Transverse colon (tissue), 4 donors: ENCODE measurements around a stretch of chr3.

DNA sequence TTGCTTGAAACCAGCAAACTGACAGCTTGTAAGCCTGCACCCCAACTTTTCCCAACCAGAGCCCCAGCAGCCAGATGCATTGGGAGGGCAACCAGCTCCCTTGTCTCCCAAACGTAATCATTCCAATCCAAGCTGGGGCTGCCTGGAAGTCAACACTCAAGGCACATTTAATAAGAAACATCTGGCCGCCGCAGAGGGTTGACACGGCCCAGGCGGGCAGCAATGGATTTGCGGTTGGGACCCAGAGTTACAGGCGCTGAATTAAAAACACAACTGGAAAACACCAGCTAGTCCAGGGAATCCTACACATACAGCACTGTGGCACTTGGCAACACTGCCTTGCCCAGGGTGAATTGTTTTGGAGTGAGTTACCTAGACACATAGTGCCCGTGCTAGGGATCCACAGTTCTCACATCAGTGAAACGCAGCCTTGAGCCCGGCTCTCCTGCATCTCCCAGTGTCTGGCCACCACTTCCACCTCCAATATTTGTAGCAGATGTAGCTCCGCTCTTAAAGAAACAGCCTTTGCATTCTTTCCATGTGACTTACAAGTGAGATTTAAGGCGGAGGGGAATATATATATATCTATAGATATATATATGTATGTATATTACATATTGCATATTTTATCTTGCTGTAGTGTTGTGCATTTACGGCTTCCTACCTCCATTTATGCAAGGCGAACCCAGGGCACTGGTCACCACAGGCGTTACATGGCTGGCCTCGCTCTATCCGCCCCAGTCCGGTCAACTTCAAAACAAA lies 218.7 kb upstream of the PRICKLE2 start:
- PRO-cap = no peak
- RAMPAGE, long total RNA, 4 experiments = no peak in any of the 4 experiments

DNA sequence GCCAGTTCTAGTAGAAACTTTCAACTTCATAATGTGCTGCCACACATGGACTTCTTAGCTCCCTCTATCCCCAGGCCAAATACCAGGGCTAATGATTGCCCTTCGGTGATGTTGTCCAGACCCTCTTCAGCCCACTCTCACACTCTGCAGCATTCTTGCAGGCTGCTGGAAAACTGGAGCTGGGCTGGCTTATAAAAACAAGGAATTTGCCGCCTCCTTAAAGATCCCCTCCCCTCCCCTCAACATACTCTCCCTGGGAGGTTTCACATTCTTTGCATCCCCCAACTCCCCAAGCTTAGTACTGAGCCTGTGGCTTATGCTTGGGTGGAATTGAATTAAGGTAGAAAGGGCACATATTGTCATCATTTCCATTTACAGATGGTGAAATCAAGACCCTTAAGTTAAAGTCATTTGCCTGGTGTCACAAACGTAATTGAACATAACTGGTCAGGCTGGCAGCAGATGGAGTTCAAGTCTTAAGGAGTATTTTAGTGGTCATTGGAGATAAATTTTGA lies 222.3 kb upstream of the ADAMTS9 start:
- PRO-cap = no peak
- RAMPAGE, long total RNA, 4 experiments = no peak in any of the 4 experiments

DNA sequence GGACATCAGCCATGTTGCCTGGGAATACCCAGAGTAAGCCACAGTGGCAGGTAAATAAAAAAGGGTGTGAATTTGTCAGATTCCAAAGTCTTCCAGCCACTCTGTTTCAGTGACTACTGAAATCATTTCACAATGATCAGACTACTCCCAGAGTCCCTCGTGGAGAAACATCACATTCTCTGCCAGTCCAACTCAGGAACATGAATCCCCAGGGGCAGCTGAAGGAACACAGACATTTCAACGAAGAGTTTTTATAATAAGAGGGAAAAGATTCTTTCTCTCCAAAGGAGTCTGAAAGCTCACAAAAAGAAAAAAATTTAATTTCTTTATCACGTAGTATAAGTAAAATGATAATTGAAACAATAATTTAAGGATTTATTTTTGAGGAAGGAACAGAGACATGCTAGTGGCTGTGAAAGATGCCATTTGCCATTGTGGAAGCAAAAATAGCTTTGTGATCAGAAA lies 493.9 kb upstream of the ADAMTS9 start:
- PRO-cap = no peak
- RAMPAGE, long total RNA, 4 experiments = no peak in any of the 4 experiments

DNA sequence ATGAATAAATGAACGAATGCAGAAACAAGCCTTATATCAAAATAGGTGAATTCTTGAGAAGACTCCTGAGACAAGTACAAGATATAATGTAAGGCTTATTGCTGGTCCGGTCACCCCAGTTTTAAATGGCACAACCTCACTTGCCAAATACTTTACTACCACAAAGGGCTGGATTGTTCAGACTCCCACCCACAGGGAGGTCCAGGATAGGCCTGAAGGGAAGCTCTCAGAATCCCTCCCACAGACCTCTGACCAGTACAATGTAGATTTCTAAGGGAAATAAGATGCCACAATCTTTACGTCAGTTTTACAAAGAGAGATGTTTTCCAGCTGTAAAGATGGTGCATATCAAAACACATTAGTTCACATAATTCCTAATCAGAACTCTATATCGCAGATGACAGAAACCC lies 577.7 kb upstream of the ADAMTS9 start:
- PRO-cap = no peak
- RAMPAGE, long total RNA, 4 experiments = no peak in any of the 4 experiments

GRCh38 chr3:65595159-65596047 lies 443.3 kb downstream of the MAGI1 start:
- PRO-cap = no peak
- RAMPAGE, long total RNA, 4 experiments = no peak in any of the 4 experiments

DNA sequence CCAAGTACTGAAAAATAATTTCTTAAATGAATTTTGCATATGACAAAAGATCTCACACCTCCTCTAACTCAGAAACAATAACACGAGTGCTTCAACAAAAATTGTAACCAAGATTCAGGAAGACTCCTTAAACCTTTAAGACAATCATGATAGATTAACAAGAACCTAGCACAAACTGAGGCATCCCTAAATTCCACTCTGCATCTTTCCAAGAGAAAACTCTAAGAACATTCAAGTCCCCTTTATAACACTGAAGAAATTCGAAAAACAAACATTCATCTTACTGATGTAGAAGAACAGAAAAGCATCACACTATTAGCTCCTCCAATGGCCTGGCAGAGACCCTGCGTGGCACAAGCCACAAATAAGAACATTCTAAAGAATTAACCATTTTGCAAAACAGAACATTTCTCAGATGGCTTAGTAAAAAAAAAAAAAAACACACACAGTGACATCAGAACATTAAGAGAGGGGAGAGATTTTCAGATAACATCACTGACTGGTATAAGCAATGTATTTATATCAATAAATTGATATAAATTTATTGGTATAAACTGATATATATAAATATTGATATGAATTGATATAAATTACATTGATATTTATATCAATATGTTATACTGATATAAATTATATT lies 234.8 kb downstream of the MAGI1 start:
- PRO-cap = no peak
- RAMPAGE, long total RNA, 4 experiments = start-site peak on the minus strand in 1 of 4 experiments, centred at position 196 of the sequence, 5 reads per replicate

DNA sequence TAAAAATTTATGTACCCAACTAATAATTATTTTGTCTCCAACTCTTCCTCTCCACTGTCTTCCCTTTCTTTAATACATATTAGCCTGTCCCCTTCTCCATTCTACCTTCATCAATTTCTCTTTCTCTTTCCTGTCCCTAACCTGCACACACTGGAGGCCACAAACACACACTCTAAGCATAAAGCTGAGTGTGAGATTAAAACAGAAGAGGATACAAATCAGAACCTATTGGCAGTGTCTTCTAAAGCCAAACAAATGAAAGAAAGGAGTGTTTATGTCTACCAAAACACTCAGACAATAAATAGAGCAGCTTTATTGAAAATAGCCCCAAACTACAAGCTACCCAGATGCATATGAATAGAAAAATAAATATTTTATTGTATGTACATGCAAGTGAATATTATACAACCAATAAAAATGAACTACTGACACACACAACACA lies 166.4 kb downstream of the MAGI1 start:
- PRO-cap = no peak
- RAMPAGE, long total RNA, 4 experiments = no peak in any of the 4 experiments

DNA sequence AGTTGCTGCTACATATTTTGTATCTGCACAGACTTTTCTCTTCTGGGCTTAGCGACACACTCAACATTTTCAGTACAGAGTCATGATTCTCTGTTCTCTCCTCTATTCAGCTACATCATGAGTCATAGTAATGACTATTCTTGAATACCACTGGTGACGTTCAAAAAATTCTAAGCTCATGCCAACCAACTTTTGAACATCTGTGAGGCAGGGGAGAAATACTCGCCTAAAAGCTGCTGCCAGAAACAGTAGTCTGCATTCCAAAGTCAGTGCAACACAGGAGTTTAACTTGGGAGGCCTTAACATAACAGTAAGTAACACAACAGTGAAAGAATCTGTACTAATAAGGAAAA lies 149.4 kb downstream of the MAGI1 start:
- PRO-cap = no peak
- RAMPAGE, long total RNA, 4 experiments = no peak in any of the 4 experiments

- PRO-cap = no peak
- RAMPAGE, long total RNA, 4 experiments = no peak in any of the 4 experiments
Observed at GRCh38 chr3:66055360-66055794, 16.7 kb upstream of the MAGI1 start.

- PRO-cap = no peak
- RAMPAGE, long total RNA, 4 experiments = no peak in any of the 4 experiments
Observed at GRCh38 chr3:66432787-66432986, 68.1 kb downstream of the LRIG1 start.

DNA sequence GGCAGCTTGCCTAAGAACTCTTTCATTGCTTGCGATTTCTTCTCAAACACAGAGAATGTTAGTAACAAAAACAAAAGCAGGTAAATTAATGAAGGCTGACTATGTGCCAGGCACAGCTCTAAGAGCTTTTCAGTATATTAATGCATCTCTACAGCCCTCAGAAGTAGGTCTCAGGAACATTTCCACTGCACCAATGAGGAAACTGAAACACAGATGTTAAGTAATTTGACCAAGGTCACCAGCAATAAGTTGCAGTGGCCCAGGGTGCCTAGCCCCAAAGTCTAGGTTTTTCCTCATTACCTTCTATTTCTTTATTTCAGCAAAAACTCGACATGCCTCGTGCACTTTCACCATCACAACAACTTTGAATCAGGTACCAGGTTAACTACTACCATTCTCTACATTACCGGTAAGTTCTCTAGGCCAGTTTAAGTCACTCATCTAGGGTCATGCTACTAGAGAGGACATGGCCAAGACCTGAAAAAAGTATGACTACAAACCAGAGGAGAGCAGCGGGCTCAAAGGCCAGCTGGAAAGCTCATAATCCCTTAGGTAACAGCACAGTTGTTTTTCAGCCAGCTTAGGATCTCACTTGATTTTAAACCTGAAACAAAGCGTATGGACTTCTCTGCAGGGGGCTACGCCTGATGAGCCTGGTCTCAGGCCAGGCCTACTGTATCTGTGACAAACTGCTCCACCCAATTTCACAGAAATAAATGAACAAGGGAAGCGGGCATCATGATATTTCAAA lies 47.4 kb downstream of the LRIG1 start:
- PRO-cap = no peak
- RAMPAGE, long total RNA, 4 experiments = no peak in any of the 4 experiments

- PRO-cap = no peak
- RAMPAGE, long total RNA, 4 experiments = no peak in any of the 4 experiments
Observed at GRCh38 chr3:66453967-66454532, 46.8 kb downstream of the LRIG1 start.

DNA sequence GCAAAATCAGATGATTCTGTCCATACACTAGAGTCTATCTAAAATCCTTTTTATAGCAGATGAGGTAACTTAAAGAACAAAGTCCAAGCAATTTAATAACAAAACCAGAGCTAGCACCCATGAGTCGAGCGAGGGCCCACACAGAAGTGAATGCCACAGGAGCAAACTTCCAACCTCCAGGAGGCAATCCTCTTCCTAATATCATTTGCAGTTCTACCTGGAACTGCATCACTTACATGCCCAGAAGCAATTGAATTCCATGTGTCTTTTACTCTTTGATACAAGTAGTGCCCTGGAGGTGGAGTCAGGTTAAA lies 35.4 kb upstream of the KBTBD8 start:
- PRO-cap = unidirectional peak, plus-strand start at position 122 of the sequence
- RAMPAGE, long total RNA, 4 experiments = no peak in any of the 4 experiments

- PRO-cap = no peak
- RAMPAGE, long total RNA, 4 experiments = no peak in any of the 4 experiments
Observed at GRCh38 chr3:66990066-66990752, 7.9 kb upstream of the KBTBD8 start.

DNA sequence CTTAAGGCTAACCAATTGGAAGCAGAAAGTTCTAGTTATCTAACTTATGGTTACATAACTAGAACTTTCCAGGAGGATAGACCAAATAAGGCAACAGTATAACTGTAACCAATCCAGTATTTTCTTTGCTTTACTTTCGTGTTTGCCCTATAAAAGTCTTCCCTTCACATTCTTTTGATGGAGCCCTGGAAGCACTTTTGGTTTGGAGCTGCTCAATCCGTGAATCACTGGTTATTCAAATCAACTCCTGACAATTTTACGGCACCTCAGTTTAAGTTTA lies 164.6 kb downstream of the SUCLG2 start:
- PRO-cap = no peak
- RAMPAGE, long total RNA, 4 experiments = no peak in any of the 4 experiments

DNA sequence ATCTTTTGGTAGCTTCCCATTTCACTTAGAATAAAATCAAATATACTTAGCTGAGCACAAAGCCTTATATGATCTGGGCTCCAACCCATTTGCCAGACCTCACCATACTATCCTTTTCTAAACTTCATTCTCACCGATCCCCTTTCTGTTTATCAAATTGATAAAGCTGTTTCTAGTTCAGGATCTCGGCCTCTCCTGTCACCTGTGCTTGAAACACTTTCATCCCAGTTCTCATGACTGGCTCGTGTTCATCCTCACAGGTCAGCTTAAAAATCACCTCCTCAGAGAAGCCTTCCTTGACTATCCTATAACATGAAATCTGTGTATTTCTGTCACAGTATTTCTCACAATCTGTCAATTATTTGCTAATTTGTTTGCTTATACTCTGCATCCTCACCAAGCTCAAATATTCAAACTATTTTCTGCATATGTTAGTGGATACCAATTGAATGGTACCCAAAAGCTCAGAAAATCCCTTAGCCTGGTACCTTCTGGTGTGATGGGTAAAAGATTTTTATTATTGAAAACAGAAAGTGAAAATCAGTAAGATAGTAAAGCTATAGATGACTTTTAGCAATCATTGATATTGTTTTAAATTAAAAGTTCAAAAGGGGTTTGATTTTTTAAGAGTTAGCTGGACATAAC lies 60.0 kb downstream of the SUCLG2 start:
- PRO-cap = no peak
- RAMPAGE, long total RNA, 4 experiments = start-site peak on the minus strand in 1 of 4 experiments, centred at position 251 of the sequence, 9 reads per replicate

DNA sequence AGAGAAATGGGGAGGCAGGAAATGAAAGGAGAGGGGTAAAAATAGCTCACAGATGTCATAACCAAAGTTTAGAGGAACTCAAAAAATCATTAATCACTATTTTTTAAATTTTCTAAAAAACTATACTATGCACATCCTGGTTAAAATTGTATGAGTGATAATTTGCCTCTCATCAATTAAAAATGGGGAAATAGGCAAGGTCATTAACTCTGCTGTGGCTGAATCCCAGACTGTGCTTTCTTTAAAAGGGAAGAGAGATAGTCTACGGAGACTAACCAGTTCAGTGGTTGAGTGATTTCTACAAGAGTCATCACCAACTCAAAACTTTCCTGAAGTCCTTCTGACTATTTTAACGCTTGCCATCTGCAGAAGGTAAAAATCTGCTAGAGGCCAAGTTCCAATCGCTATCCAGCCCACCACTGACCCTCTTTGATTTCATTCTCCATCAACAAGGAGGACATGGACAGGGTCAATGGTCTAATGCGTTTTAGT lies 948 bp downstream of the SUCLG2 start:
- PRO-cap = no peak
- RAMPAGE, long total RNA, 4 experiments = no peak in any of the 4 experiments

GRCh38 chr3:69085514-69086298 lies 969 bp downstream of the ARL6IP5 start:
- PRO-cap = bidirectional peak, plus-strand start at chr3:69085657, minus-strand start at chr3:69085581; bidirectional peak, plus-strand start at chr3:69086360, minus-strand start at chr3:69086260
- RAMPAGE, long total RNA, 4 experiments = no peak in any of the 4 experiments

- PRO-cap = no peak
- RAMPAGE, long total RNA, 4 experiments = no peak in any of the 4 experiments
Observed at GRCh38 chr3:69116820-69117498, 5.4 kb downstream of the LMOD3 start.

DNA sequence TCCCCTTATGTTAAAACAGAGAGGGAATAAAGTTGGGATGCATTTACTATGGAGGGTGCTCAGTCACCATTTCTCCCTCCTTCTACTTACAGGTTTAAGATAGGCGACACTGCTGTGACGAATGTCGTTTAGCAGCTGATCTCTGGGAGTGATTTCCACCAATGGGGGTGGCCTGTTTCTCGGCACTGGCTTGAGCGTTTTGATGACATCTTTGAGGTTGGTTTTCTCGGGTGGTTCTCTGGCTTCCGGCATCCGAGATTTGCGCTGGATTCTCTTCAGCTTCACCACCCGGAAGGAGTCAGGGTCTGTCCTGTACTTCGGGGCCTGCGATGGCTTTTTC lies 3.8 kb downstream of the LMOD3 start:
- PRO-cap = no peak
- RAMPAGE, long total RNA, 4 experiments = no peak in any of the 4 experiments